Keratinocyte (primary cell): ENCODE data around the genes OR4K5, OR4K15, OR4K13, CCNB1IP1 and OR6S1.

CAGE:
- cytosol, long polyA minus RNA = no peak
- cytosol, long polyA plus RNA = no peak
- long polyA plus RNA = no peak
- nucleus, long polyA minus RNA = no peak
- nucleus, long polyA plus RNA = no peak
Measured at GRCh38 chr14:19920454-19920832, at the start of gene OR4K5. Gene OR4K5, plus strand, starts transcription at chr14:19920607.

DNA sequence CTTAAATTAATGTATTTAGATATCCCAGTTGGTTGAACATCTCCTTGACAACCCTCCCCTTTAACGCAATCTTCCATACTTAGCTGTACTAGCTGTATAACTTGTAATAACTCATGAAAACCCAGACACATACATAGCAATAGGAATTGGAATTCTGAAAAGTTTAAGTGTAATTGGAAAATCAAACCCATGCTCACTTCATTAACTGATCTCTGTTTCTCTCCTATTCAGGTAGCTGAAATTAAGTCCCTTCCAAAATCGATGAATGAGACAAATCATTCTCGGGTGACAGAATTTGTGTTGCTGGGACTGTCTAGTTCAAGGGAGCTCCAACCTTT lies at the start of gene OR4K15:
Gene OR4K15 (plus strand): TSS at position 262 of the 338 bp plus-strand sequence.
CAGE:
- cytosol, long polyA minus RNA = no peak
- cytosol, long polyA plus RNA = no peak
- long polyA plus RNA = no peak
- nucleus, long polyA minus RNA = no peak
- nucleus, long polyA plus RNA = no peak

DNA sequence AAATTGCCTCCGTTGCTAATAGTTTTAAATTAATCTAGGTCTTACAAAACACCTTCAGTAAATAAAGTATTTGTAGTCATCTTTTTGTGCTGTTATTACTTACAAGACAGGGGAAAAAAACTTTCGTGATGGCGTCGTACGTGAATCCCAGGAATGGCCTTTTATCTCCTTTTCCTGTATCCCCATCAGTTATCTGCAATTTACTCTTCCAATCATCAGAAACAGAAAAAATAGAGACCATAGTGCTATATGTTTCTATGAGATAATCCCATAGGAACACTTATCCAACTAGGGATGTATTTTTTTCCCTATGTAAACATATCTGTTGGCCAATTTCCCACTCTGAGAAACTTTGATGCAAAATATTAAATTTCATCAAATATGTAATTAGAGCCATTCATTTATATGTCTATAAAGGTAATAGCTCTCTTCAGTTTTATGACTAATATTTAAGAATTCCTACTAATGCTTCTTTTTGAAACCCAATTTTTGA lies at the start of gene OR4K13:
Gene OR4K13 (minus strand): TSS at position 204 of the 493 bp plus-strand sequence.
CAGE:
- cytosol, long polyA minus RNA = no peak
- cytosol, long polyA plus RNA = no peak
- long polyA plus RNA = no peak
- nucleus, long polyA minus RNA = no peak
- nucleus, long polyA plus RNA = no peak

GRCh38 chr14:20332269-20332703 lies 793 bp downstream of the CCNB1IP1 start:
CAGE:
- cytosol, long polyA minus RNA = no peak
- cytosol, long polyA plus RNA = no peak
- long polyA plus RNA = no peak
- nucleus, long polyA minus RNA = no peak
- nucleus, long polyA plus RNA = no peak

DNA sequence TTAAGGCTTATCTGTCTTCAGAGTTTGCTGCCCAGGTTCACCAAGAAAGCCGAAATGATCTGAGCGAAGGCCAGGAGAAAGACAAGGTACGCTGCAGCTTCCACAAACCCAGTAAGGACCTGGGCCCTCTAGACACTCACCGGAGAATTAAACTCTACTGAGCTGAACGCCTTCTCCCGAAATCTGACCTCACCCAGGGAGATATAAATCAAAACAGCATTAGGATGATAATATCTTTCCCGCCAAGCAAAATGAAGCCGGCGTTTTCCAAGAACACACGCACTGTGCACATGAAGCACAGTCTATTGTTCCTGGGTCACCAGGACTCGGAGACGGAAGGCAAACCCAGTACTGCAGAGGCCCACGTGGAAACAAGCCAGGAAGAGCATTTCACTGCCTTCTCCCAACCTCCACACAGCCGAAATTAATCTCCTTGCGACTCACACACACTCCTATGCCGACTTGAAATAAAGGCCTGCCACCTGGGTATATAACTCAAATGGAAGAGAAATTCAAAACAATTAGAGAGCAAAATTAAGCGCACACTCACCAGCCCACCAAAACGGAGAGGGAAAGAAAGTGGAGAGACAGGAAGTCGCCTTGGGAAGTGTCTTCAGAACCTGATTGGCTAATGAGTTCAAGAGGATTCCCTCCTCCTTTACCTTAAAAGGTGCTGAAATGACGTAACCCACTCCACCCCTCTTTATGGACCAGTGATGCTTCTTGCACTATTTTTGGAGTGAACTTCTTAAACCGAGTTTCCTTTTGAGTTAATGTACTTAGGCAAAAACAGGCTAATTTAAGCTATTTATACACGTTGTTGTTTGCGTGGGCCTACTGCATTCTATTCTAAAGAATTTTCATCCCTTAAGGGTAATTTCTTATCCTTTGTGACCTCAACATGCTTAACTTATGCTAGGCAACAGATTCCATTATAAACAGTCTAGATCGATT lies at the start of gene CCNB1IP1:
Gene CCNB1IP1 (minus strand): TSS at position 576 of the 954 bp plus-strand sequence.
CAGE:
- cytosol, long polyA minus RNA = no peak
- cytosol, long polyA plus RNA = no peak
- long polyA plus RNA = start-site peak on the minus strand centred at position 576 of the sequence, 23 bp wide, 30 and 21 reads in 2 replicates
- nucleus, long polyA minus RNA = no peak
- nucleus, long polyA plus RNA = start-site peak on the minus strand centred at position 579 of the sequence, 49 bp wide, 153 and 29 reads in 2 replicates

DNA sequence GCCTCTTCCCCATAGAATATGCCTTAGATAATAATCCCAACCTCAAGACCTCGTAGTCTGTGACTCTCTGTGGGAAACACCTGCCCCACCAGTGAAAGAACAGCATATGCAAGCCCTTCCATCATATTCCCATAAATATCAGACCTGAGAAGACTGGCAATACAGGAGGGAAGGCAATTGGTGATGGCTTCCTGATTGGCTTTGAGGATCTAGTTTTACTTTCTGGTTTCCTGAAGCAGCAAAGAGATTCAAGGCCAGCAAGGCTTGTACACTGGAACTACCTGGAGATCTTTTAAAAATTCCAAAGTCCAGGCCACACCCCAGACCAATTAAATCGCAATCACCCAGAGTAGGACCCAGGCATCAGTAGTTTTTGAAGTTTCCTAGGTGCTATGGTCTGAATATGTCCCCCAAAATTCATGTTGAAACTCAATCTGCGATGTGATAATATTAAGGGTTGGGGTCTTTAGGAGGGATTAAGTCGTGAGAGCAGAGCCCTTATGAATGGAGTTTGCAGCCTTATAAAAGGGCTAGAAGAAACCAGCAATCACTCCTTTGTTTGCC lies 2.9 kb upstream of the TEP1 start:
CAGE:
- cytosol, long polyA minus RNA = no peak
- cytosol, long polyA plus RNA = no peak
- long polyA plus RNA = no peak
- nucleus, long polyA minus RNA = no peak
- nucleus, long polyA plus RNA = no peak

CAGE:
- cytosol, long polyA minus RNA = no peak
- cytosol, long polyA plus RNA = no peak
- long polyA plus RNA = no peak
- nucleus, long polyA minus RNA = no peak
- nucleus, long polyA plus RNA = no peak
Measured at GRCh38 chr14:20452765-20453246, 1.8 kb downstream of the OSGEP start.

DNA sequence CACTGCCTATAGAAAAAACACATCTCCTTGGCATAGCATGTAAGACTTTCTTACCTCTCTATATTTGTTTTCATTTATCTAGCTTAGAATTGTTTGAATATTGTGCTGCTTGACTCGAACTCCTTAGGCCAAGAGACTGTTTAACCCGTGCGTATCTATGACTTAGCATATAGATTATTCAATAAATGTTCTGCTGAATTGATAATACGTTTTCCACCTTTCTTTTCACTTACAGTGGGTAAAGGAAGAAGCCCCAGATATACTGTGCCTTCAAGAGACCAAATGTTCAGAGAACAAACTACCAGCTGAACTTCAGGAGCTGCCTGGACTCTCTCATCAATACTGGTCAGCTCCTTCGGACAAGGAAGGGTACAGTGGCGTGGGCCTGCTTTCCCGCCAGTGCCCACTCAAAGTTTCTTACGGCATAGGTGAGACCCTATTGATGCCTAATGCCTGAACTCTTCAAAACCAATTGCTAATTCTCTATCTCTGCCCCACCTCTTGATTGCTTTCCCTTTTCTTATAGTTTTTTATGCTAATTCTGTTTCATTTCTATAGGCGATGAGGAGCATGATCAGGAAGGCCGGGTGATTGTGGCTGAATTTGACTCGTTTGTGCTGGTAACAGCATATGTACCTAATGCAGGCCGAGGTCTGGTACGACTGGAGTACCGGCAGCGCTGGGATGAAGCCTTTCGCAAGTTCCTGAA lies 1.6 kb downstream of the APEX1 start:
CAGE:
- cytosol, long polyA minus RNA = no peak
- cytosol, long polyA plus RNA = no peak
- long polyA plus RNA = no peak
- nucleus, long polyA minus RNA = no peak
- nucleus, long polyA plus RNA = no peak

DNA sequence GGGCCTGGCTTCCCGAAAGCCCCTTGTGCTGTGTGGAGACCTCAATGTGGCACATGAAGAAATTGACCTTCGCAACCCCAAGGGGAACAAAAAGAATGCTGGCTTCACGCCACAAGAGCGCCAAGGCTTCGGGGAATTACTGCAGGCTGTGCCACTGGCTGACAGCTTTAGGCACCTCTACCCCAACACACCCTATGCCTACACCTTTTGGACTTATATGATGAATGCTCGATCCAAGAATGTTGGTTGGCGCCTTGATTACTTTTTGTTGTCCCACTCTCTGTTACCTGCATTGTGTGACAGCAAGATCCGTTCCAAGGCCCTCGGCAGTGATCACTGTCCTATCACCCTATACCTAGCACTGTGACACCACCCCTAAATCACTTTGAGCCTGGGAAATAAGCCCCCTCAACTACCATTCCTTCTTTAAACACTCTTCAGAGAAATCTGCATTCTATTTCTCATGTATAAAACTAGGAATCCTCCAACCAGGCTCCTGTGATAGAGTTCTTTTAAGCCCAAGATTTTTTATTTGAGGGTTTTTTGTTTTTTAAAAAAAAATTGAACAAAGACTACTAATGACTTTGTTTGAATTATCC lies 2.2 kb downstream of the APEX1 start:
CAGE:
- cytosol, long polyA minus RNA = no peak
- cytosol, long polyA plus RNA = no peak
- long polyA plus RNA = no peak
- nucleus, long polyA minus RNA = no peak
- nucleus, long polyA plus RNA = start-site peak on the minus strand centred at position 477 of the sequence, 304 bp wide, 13 and 53 reads in 2 replicates

DNA sequence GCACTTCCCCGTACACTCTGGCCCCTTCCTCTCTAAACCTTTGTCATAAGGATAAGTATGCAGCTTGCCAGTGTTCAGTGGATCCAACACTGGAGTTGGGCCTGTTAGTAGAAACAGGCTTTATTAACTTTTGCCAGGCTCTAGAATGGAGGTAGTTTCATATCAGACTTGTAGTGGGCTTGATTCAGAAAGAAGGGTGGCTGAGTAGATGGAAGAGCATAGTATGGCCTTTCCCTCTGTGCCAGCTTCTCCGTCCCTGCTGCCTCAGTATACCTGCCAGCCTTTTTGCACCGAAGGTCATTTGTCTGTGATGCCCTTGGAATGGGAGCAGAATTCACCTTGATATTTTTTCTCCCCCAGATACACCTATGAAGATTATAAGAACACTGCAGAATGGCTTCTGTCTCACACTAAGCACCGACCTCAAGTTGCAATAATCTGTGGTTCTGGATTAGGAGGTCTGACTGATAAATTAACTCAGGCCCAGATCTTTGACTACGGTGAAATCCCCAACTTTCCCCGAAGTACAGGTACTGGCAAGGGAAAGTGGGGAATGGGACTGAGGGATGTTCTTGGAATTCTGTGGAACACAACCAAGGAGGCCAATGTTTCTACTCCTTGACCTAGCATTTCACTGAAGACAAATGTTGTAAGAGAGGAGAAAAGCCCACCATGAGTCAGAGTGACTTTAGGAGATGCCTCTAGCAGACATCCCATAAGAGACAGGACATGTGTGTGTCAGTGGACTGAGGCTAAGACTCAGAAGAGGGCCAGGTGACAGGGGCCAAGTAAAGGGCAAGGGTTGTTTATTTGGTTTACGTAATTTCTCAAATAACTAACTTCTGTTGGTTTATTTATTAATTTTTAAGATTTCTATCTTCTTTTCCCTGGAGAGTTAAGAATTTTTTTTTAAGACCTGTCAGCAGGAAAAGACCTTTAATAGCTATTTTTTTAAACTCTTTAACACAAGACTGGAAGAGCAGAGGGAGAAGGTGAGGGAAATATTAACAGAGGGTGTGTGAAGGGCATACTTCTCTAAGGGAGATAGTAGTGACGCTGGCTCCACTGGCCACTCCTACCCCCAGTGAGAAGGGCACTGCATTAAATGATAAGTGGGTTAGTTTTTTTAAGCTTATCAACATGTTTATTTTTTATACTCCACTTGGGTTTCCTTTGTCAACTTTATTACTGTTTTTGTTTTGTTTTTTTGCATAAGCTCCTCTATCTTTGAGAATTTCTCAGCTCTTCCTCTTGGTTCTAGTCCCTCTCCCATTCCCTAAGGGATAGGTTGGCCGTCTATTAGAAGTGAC lies 3.2 kb downstream of the PNP start:
CAGE:
- cytosol, long polyA minus RNA = no peak
- cytosol, long polyA plus RNA = no peak
- long polyA plus RNA = no peak
- nucleus, long polyA minus RNA = no peak
- nucleus, long polyA plus RNA = no peak

DNA sequence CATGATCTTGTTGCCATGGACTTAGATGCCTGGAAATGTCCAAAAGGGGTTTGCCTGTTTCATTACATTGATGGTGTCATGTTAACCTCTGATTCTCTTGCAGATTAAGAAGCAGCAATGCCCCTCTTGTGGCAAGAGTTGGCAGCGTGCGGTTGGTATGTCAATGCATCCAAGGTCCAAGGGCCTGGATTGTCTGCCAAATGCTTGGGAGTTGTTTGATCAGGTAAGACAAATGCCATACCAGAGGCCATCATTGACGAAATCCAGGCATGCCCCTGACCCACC lies 11.3 kb upstream of the RNASE12 start:
CAGE:
- cytosol, long polyA minus RNA = no peak
- cytosol, long polyA plus RNA = no peak
- long polyA plus RNA = no peak
- nucleus, long polyA minus RNA = no peak
- nucleus, long polyA plus RNA = no peak

CAGE:
- cytosol, long polyA minus RNA = no peak
- cytosol, long polyA plus RNA = no peak
- long polyA plus RNA = no peak
- nucleus, long polyA minus RNA = no peak
- nucleus, long polyA plus RNA = no peak
Measured at GRCh38 chr14:20632705-20633311, 8.7 kb downstream of the OR6S1 start.

CAGE:
- cytosol, long polyA minus RNA = no peak
- cytosol, long polyA plus RNA = no peak
- long polyA plus RNA = no peak
- nucleus, long polyA minus RNA = no peak
- nucleus, long polyA plus RNA = no peak
Measured at GRCh38 chr14:20641636-20642104, at the start of gene OR6S1. Gene OR6S1, minus strand, starts transcription at chr14:20641691.

DNA sequence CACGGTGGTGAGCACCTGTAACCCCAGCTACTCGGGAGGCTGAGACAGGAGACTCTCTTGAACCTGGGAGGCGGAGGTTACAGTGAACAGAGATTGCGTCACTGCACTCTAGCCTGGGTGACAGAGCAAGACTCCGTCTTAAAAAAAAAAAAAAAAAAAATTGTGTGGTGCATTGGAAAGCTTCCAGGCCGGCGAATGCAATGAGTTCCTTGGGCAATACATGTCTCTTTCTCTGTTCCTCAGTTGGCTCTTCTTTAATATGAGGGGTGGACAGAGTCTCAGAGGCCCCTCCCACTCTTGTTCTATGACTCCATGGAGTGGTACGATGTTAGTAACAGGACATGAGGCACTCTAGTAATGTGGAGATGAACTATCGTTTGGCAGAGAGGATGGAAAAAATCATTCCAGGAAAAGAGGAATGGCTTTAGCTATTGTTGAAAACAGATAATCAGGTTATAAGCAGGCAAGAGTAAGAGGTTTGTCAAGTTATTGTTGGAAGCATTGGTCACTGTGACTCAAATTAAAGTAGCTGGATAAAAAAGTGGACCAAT lies 1.6 kb downstream of the RNASE4 start:
CAGE:
- cytosol, long polyA minus RNA = no peak
- cytosol, long polyA plus RNA = no peak
- long polyA plus RNA = no peak
- nucleus, long polyA minus RNA = no peak
- nucleus, long polyA plus RNA = no peak

GRCh38 chr14:20732976-20733586 lies 12.6 kb upstream of the EDDM3A start:
CAGE:
- cytosol, long polyA minus RNA = no peak
- cytosol, long polyA plus RNA = no peak
- long polyA plus RNA = no peak
- nucleus, long polyA minus RNA = no peak
- nucleus, long polyA plus RNA = no peak

DNA sequence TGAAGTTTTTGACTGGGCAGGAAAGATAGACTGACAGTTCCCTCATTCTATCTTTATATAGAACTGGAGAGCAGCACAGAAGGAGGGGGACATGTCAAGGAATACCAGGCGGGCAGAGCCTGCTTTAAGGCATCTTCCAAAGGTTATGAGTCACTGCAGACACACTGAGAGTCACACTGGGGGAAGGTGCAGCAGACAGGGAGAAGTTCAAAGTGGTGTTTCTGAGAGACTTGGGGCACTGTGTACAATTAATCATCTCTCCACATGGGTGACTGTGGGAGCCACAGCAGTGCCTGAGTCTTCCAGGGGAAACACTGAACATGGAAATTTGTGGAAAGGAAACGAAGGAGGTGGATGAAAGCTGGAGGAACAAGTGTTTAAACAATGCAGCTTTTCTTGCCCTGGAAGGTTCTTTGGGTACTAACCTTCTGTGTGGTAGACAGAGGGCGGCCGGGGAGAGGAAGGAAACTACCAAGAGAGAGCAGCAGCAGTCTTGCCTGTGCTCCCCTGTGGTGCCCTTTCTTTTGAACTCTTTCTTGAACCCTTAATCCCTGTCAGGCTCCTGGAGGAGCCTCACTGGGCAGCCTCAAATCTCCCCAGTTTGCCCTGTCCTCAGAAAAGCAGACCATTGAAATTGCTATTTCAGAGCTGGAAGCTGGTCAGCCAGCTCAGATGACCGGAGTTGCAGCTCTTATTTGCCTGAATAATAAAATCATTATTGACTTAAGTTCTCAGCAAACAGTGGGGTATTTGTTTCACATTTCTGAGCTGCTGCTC lies 42.4 kb upstream of the RNASE3 start:
CAGE:
- cytosol, long polyA minus RNA = no peak
- cytosol, long polyA plus RNA = no peak
- long polyA plus RNA = no peak
- nucleus, long polyA minus RNA = no peak
- nucleus, long polyA plus RNA = no peak

DNA sequence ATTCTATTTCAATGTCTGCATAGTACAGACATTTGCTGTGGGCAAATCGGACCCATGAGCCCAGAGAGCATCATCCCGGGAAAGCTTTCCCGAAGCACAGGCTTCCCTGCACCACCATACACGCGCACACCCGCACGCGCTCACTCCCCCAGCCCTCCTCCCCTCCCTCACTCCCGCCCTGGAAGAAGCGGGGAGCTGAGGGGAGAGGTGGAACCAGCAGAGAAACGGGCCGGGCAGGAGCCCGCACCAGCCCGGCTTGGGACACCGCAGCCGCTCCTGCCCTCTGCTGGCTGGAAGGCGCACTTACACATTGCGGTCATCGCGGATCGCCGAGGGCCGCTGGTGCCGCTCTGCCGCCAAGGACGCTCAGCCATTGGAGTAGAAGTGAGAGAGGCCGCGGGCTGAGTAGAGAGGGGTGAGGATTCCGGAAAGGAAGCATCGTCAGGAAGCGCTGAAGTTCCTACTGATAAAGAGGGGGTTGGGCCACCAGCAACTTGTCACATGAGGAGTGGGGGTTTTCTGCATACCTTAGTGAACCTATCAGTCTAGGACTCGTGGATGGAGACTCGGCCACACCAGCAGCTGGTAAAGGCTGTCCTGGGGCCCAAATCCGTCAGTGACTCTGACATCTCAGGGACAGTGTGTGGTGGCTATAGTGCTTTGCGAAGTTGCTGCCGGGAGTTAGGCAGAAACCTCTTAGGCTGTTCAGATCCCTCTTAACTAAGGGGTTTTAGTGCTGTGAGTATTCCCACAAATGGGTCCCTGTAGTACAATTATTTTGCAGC lies 16.2 kb downstream of the RNASE2 start:
CAGE:
- cytosol, long polyA minus RNA = no peak
- cytosol, long polyA plus RNA = no peak
- long polyA plus RNA = no peak
- nucleus, long polyA minus RNA = no peak
- nucleus, long polyA plus RNA = no peak

DNA sequence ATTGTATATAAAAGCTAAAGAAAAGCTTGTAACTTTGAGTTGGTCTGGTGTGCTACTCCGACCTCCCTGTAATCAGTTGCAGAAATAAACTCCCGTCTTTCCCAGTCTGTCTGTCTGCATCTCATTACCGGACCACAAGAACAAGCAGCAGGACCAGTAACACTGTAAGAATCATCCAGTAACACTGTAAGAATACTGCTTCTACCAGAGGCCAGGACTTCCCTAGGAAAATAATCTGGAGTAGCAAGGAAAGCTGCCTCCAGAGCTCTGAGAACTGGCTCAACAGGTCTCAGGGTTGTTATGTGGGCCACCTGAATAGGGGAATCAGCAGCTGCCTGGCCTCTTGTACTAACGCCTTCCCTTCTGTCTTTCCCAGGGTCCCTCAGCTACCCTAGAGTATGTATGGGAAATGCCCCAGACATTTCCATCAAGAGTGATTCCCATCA lies 1.0 kb upstream of the SLC39A2 start:
CAGE:
- cytosol, long polyA minus RNA = no peak
- cytosol, long polyA plus RNA = no peak
- long polyA plus RNA = no peak
- nucleus, long polyA minus RNA = no peak
- nucleus, long polyA plus RNA = no peak

DNA sequence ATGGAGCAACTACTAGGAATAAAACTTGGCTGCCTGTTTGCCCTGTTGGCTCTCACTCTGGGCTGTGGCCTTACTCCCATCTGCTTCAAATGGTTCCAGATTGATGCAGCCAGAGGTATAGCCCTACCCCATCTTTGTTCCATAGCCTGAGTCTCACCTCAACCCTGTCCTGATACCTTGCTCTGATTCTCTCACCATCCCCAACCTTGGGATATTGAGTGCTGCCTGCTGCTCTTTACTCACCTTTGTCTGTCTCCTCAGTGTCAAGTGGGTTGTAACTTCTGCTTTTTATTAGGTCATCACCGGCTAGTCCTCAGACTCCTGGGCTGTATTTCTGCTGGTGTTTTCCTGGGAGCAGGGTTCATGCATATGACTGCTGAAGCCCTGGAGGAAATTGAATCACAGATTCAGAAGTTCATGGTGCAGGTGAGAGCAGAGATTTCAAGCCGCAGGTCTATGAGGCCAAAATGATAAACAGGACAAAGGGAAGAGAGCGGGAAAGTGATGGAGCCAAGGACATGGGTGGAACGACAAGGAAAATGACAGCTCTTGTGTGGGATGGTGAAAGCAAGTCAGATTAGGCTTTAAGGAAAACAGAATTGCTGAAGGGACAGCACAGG lies 464 bp downstream of the SLC39A2 start:
CAGE:
- cytosol, long polyA minus RNA = no peak
- cytosol, long polyA plus RNA = no peak
- long polyA plus RNA = no peak
- nucleus, long polyA minus RNA = no peak
- nucleus, long polyA plus RNA = no peak

GRCh38 chr14:21015078-21015737 lies 9.7 kb downstream of the NDRG2 start:
CAGE:
- cytosol, long polyA minus RNA = no peak
- cytosol, long polyA plus RNA = no peak
- long polyA plus RNA = no peak
- nucleus, long polyA minus RNA = no peak
- nucleus, long polyA plus RNA = no peak